ENCODE measurements around a stretch of chr13.

GRCh38 chr13:98385588-98386113 is 191.3 kb downstream of the STK24 start:
- PRO-cap, 2 experiments: no peak in any of the 2 experiments

- PRO-cap, 2 experiments: no peak in any of the 2 experiments
Observed at GRCh38 chr13:98389335-98389878, 187.5 kb downstream of the STK24 start.

DNA sequence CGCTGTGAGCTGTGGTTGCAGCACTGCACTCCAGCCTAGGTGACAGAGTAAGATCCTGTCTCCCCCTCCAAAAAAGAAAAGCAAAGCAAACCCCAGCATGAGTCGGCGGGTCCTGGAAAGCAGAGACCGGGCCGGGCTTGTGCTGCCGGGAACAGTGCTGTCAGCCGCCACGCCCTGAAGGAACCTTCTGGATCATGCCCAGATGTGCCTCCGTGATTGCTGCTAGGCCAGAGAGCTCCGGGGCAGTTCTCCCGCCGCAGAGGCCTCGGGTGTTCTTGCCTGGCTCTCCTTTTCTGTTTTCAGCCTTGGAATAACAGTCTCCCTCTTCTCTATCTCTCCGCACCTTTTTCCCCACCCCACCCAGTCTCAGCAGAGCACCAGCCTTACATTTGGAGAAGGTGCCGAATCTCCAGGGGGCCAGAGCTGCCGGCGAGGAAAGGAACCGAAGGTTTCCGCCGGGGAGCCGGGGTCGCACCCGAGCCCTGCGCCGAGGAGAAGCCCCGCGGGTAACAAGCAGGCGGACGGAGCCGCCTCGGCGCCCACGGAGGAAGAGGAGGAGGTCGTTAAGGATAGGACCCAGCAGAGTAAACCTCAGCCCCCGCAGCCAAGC is 181.9 kb downstream of the STK24 start:
- PRO-cap, 2 experiments: no peak in any of the 2 experiments

DNA sequence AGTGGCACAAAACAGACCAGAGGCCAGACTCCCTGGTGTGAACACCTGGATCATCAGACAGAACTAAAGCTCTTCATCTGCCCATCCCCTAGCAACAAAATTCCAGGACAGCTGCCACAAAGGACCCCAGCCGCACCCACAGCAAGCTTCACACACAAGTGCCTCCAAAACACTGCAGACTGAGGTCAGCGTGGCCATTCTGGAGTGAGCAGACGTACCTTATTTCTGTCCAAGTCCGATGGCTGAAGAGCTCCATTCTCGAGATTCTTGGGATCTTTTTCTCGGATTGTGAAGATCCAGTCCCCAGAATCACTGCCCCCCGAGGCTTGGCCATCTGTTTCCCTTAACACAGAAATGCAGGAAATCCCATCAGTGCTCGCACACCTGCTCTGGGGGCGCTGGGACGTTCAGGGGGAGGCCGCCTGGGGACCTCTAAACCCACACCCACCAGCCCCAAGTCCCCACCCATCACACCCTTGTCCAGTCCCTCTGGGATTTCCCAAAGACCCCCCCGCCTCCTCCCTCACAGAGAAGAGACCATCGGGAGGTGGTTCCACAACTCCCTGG is 115.3 kb downstream of the STK24 start:
- PRO-cap, 2 experiments: no peak in any of the 2 experiments

DNA sequence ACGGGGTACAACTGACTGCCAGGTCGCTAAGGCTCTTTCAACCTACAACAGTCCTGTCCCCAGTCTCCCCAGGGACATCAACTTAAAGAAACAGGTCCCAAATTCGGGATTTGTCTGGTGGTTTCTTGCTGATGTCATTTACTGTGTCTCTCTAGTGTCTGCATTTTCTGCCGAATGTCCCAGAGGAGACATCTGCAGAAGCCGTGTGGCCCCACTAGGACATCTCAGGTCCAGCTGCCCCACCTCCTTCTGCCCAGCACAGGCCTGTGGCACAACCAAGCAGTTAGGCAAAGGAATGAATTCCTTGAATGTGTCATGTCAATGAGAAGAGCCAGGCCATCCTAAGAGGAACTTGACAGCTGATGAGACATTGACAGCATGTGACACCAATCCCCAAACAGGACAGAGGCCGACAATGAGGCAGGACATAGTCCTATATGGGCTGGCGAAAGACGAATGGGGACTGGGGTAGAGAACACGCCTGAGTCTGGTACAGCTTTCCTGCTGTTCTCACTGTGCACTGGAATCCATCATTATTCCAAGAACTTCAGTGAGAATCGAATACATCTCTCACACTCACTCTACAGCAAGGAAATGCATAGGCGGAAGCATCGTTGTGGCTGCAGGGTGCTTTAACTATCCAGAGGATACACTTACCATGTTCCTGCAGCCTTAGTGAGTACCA is 109.3 kb downstream of the STK24 start:
- PRO-cap, 2 experiments: no peak in any of the 2 experiments

DNA sequence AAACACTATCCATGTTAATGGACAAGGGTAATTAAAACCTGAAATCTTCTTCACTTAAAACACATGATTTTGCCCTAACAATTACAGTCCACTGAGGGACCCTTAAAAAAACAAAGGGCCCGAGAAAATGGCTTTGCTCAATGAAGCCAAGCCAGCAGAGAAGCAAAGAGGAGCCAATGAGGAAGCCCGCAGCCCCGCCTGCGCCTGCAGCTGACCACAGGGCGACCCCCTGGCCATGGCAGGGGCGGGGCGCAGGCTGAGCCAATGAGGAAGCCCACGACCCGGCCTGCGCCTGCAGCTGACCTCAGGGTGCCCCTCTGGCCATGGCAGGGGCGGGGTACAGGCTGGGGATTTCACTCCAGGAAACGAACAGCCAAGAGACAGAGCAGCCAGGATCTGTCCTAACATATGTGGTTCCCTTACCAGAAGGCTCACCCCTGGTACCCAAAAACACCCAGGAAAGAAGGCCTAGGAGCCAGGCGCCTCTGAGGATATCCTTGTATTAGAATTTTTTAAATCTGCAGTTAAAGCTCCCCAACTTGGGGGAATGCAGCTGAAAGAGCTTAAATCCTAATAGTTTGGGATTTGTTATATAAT is 101.4 kb downstream of the STK24 start:
- PRO-cap, 2 experiments: peak in 2 of 2 experiments; most common plus-strand start position 361 of the sequence (in 2)

- PRO-cap, 2 experiments: no peak in any of the 2 experiments
Observed at GRCh38 chr13:98746953-98747416, 5.5 kb downstream of the SLC15A1 start.

DNA sequence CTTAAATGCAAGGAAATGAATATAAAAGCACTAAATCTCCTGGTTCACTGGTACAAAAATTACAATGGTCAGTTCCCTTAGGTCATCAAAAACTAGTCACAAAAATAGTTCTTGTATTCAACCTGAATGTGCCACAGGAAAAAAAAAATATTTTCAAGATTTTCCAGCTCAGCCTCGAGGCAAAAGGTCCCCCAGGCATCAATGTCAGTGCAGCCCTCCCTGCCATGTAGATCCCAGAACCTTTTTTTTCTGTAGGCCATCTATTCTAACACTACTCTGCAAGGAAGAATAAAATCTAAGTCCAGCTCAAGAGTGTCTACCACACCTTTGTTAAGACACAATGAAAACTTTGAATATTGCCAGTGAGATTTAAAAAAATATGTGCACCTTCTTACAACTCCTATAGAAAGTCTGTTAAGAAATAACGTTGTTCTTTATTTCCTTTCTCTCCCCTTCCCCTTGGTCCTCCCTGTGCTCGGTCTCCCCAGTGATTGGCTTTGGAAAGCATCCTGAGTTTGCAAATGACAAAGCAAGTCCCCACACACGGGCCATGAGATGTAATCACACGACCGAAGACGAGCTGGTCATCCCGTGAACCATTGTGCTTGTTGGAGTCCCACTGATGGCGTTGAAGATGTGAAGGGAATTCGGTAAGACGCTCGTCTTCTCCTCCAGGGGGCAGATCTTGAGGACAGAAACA is 41.7 kb upstream of the SLC15A1 start:
- PRO-cap, 2 experiments: no peak in any of the 2 experiments

DNA sequence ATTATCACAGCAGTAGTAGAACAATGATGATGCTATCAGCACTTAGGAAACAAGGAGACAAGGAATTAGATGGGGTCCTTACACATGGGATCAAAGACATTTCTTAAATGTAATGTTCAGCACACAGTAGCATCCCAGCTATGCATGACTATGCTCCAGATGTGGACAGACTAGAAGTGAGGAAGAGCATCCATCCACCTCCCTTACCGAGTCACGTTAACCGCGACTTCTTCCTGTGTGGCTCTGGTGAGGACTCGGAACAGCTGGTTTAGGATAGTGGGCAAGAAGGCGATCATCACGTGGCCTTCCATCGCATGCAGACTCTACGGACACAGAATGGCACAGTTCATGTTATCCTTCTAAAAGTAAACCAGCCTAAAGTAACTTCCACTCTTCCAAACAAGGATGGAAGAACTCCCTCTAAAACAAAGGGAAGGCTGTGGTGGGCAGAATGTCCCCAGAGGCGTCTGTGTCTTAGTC is 96.1 kb downstream of the DOCK9 start:
- PRO-cap, 2 experiments: no peak in any of the 2 experiments

DNA sequence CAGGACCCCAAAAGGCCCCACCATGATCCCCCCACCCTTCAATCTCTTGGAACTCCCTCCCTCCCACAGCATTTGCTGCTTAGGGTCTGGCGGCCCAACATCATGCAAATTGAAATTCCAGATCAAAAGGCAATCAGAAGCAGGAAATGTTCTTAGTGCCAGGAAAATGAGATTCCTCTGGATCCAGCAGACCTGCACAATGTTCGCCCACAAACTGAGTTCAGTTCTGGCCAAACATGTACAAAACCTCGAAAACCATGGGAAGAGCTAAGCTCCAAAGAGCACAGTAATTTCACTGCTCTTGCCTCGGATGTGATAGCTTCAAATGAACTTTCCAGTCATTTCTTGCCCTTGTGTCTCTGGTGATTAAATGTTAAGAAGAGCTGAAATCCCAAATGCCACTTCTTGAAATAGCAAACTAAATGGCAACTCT is 14.7 kb downstream of the DOCK9 start:
- PRO-cap, 2 experiments: no peak in any of the 2 experiments

DNA sequence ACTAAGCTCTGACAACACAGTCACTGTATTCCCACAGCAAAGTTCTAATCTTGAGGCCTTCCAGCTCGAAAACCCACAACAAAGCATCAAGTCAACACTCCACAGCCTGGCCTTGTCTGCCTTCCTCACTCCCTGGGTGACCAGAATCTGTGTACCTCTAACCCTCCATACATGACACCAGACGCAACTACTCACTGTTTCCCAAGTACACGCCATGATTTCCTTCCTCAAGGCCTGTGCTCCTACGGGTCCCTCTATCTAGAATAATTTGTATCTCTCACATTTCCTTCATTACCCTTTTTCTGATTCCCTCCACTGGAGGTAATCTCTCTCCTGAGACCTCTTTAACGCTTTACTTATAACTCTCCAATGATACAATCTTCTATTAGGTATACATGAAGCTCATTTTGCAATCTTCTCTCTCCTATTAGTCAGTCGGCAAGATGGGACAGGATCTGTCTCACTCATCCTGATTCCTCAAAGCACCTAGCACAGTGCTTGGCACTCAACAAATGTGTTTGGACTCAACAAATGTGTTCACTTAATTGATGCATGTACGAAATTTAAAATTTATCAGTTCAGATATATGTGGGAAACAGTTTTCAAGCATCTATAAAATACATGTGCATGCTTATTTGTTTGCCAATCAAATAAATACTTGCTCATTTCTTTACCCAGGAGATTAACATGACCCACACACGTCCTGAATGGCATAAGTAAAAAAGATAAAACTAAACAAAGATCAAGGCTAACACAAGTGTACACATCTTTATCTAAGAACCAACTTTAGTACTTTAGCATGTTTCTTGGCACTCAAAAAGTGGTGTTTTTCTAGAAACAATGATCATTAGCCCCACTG is 87.7 kb upstream of the DOCK9 start:
- PRO-cap, 2 experiments: no peak in any of the 2 experiments

- PRO-cap, 2 experiments: peak in 2 of 2 experiments; most common plus-strand start chr13:99087828 (in 2); most common minus-strand start chr13:99087627 (in 1)
Observed at GRCh38 chr13:99087579-99088498, 110.0 kb upstream of the DOCK9 start.

- PRO-cap, 2 experiments: no peak in any of the 2 experiments
Observed at GRCh38 chr13:99196858-99197185, 3.8 kb upstream of the UBAC2 start.

DNA sequence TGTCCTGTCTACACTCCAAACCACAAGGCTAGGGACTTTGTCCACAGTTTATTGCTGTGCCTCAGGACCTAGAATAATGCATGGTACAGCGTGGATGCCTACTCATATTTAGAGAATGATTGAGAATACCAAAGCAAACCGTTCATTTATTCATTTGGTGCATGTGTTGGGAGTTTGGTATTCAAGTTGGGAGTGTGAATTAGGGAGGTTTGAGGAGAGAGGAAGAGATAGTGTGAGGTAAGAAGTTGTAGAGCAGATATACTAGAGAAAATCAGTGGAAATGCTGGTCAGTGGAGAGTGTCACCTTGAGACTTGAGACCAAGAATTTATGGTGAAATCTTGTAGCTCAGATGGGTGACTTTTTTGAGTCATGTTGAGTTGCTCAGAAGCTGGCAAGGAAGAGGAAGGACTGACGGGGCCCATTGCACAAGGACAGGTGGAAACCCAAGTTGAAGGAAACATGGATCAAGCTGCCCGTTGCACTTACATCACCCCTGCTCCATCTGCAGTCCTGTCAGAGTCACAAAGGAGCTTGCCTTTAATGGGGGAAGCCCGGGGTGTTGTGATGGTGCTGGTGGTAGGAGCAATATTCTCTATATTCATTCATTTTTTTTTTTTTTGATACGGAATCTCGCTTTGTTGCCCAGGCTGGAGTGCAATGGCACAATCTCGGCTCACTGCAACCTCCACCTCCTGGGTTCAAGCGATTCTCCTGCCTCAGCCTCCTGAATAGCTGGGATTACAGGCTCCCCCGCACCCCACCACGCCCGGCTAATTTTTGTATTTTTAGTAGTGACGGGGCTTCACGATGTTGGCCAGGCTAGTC is 27.2 kb downstream of the UBAC2 start:
- PRO-cap, 2 experiments: no peak in any of the 2 experiments

- PRO-cap, 2 experiments: no peak in any of the 2 experiments
Observed at GRCh38 chr13:99254713-99255942, 3.1 kb downstream of the GPR18 start.

DNA sequence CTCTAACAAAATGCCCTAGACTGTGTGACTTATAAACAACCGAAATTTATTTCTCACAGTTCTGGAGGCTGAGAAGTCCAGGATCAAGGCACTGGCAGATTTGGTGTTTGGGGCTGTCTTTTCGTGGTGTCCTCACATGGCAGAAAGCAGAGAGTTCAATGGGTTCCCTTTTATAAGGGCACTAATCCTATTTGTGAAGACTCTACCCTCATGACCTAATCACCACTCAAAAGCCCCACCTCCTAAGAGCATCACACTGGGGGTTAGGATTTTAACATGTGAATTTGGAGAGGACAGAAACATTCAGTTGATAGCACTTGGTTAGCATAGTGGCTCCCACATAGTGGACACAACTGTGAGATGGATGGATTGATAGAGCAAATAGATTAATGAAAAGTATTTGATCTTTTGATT is 21.5 kb upstream of the GPR18 start:
- PRO-cap, 2 experiments: no peak in any of the 2 experiments

DNA sequence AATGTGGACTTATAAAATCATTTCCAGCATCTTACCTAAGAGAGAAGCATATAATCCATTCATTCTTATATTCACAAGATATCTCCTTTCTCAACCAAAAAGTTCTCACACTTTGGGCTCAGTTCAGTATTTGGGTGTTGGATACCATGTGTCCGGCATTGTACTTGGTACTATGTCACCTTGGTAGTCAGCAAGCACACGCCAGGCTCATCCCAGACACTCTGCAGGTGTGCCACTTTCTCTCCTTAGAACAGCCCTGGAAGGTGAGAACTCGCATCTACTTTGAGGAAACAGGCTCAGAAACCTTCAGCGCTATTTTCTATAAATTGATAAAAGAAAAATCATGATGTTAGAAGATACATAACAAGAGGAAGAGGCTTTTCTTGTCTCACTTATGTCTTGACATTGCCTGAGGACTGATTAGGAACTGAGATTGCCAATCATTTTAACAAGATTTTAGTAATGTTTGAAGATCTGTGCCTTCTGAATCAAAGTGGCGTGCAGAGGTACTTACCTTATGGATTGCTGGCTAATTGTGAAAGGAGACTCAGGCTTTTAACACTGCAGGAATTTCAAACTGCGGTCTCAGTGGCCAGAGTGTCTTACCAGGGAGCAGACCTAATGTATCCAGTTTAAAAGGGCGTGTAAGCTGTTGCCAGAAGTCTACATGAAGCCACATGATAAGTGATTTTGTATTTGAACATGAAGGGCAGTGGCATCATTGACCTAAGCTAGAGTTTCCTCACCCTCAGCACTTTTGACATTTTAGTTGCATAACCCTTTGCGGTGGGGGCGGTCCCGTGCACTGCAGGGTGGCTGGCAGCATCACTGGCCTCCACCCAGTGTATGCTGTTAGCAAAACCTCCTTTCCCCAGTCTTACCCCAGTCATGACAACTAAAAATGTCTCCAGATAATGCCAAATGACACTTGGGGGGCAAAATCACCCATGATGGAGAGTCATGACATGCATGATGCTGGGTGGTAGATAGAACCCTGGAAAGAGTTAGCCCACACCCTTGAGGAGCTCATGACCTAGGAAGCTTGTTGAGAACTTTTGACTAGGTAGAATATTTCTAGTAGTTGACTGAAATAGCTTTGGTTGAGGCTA is 23.5 kb upstream of the GPR18 start:
- PRO-cap, 2 experiments: no peak in any of the 2 experiments

GRCh38 chr13:99322194-99323286 is 15.3 kb upstream of the GPR183 start:
- PRO-cap, 2 experiments: no peak in any of the 2 experiments

DNA sequence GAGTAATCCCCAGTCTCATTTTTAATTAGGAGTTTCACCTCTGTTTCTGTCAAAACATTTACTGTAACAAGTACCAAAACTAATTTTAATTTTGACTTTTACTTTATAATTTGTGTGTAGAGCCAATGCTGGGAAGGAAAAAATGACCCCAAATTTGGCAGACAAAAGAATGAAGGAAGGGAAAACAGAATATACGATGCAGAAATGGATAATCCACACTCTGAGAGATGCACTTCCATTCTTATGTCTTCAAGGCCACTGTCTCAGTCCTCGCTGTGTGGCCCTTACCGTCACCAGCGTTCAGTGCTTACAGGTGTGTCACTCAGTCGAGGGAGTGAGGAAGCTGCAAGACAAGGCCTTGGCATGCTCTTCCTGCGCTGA is 47.9 kb upstream of the GPR183 start:
- PRO-cap, 2 experiments: no peak in any of the 2 experiments

DNA sequence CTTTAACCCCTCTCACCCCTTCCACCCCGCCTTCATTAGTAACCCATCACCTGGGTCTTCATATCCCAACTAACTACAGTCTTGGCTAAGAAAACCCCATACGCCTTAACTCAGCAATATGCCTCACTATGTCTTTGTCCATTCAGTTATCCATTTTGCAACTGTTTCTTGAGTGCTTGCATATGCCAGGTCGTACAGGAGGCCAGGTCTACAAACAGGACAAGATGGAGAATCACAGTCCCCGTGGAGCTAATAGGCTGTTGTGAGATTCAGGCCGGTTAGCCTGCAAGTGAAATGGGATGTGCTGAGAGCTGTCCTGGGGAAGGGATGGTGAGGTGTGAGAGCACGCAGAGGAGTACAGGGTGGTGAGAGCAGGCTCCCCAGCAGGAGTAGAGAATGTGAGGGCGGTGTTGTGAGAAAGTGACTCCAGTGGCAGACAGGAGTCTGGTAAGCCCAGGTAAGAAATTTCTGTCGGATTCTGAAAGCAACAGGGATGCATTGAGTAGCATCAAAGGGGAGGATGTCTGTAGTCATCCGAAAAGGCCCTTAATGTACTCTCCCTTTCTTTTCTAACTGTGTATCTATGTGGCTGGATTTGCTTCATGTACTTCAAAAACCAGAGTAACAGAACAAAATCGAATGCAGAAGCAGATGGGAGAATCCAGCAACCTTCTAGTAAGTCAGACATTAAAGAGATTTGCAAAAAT is 50.7 kb upstream of the GPR183 start:
- PRO-cap, 2 experiments: no peak in any of the 2 experiments

Measured in Colon Carcinoma Metastatic in the Lung (tissue), 2 donors.